ENCODE results near the genes MATK and EEF2.

DNA sequence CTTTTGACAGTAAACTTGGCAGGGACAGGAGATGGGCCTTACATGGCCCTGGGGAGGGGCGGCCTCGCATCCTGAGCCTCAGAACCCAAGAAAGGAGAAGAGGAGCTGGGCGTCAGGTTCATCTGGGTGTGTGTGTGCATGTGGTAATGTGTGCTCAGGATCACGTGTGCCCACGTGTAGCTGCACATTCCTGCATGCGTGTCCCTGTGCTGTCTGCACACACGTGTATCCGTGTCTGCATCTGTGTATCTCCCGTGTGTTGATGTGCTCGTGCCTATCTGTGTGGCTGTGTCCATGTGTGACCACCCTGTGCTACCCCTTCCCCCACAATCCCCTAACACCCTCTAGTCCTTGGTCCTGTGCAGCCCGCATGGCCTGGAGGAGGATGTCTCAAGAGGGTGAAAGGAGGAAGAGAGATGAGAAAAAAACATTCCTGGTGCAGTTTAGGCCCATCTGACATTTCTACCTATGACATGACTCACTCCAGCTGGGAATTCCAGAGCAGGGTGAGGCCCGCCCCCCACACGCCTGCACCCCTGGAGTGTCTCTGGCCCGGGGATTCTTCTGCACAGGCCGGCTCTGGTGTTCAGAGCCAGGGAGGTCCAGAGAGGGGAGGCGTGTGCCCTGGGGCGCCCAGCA is 7.2 kb downstream of the TLE5 start:
- PRO-cap, result no peak
- RAMPAGE, long total RNA, 4 experiments, result no peak in any of the 4 experiments

DNA sequence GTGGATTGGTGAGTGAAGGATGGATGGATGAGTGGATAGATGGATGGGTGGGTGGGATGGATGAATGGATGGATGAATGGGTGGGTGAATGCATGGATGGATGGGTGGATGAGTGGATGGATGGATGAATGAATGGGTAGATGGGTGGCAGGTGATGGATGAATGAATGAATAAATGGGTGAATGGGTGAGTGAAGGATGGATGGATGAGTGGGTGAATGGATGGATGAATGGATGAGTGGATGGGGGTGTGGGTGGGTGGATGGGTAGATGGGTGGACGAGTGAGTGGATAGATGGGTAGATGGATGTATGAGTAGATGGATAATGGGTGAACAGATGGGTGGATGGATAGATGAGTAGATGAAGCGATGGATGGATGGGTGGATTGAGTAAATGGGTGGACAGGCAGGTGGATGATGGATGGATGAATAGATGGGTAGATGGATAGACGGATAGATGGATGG is 17.8 kb downstream of the GNA15 start:
- PRO-cap, result no peak
- RAMPAGE, long total RNA, 4 experiments, result no peak in any of the 4 experiments

GRCh38 chr19:3188268-3188658 is 2.5 kb downstream of the NCLN start:
- PRO-cap, result no peak
- RAMPAGE, long total RNA, 4 experiments, result no peak in any of the 4 experiments

DNA sequence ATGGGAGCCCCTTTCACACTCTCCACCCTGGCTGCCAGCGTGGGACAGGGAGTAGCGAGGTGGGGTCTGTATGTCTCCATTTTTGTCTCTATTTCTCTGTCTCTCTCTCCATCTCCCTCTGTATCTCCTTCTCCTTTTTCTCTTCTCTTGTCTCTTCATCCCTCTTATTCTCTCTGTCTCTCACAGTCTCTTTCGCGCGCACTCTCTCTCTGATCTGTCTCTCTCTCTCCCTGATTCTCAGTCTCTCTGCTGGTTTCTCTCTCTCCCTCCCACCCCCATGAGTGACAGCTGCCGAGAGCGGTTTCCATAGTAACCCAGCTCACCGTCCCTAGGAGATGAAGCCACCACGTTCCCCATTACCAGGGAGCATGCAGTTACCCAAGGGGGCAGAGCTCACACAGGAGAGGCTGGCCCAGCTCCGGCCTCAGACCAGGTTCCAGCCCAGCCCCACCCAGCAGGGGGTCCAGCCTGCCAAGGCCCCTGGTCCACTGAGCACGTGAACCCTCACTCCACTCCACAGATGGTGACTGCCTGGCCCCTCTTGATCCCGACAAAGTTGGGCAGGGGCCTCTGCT is 50.4 kb downstream of the CELF5 start:
- PRO-cap, result no peak
- RAMPAGE, long total RNA, 4 experiments, result no peak in any of the 4 experiments

- PRO-cap, result bidirectional peak, plus-strand start at chr19:3358167, minus-strand start at chr19:3358045
- RAMPAGE, long total RNA, 4 experiments, result no peak in any of the 4 experiments
These were observed 8.5 kb upstream of the NFIC start for GRCh38 chr19:3357901-3358335.

GRCh38 chr19:3458532-3459278 is 21.6 kb downstream of the SMIM24 start:
- PRO-cap, result unidirectional peak, minus-strand start at chr19:3459110
- RAMPAGE, long total RNA, 4 experiments, result no peak in any of the 4 experiments

DNA sequence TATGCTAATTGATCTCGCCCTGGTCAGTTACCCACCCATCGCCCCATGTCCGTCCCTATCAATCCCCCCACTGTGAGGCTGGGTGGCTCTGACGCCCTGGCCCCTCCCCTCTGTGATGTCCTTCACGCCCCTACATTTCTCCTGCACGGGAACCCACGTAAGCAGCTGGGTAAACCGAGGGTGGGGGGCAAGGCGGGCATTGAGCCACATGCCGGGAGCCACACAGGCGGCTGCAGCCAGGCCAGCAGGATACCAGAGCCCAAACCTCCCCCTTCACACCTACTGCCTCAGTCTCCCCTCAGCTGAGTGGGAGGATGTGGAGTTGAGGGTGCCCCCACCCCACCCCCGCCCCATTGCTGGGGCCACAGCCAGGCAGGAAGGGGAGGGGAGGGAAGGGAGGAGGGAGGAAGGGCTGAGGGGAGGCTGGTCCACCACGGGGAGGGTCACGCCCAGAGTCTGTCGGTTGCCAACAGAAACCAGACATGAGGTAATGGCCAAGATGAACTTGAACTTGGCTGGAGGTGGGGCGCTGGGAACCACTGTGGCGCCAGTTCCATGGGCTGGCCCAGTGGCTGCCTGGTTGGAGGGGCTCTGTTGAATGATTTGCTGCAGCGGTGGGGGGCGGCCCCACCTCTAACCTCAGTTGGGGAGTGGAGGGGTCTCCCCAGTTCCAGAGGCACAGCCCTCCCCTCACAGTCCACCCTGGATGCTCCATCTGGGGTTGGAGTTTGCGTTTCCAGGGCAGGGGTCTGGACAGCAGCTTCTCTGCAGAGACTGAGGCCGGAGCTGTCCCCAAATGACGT is 20.8 kb downstream of the SMIM24 start:
- PRO-cap, result bidirectional peak, plus-strand start at position 199 of the sequence, minus-strand start at position 112 of the sequence
- RAMPAGE, long total RNA, 4 experiments, result no peak in any of the 4 experiments

DNA sequence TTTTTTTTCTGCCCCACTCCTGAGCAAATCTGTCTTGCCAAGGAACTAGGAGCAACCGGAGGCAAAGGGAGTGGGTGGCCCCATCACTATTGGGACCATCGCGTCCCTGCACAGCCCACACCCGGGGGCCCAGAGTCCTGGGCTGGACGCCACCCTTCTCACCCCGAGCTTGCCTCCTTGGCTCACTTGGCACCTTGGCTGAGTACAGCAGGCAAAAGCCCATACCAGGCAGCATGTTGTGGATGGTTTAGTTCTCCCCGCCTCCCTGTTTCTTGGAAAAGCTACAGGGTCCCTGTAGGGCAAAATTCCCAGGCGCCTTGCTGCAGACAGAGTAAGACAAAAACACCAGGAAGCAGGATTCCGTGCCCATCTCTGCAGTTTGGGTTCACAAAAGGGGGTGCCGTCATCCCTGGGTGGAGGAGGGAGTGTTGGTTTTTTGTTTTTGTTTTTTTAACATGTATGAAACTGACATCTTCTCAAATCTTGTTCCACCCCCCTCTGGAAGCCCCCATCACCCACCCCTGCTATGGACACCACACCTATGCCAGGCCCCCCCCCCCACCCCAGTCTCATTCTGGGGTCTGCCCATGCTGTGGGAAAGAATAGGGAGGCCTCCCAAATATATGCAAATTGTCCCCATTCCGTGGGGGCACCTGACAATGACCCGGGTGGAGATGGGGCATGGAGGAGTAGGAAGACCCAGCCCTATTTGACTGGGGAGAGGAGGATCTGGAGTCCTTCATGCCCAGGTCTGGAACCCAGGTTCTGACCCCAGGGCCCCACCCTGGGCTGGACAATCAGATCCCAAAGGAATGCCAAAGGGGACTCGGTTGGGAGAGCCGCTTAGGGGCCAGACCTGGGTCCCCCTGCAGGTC is 13.4 kb downstream of the SMIM24 start:
- PRO-cap, result no peak
- RAMPAGE, long total RNA, 4 experiments, result start-site peak on the plus strand in 1 of 4 experiments, centred at position 746 of the sequence, 481 reads per replicate

DNA sequence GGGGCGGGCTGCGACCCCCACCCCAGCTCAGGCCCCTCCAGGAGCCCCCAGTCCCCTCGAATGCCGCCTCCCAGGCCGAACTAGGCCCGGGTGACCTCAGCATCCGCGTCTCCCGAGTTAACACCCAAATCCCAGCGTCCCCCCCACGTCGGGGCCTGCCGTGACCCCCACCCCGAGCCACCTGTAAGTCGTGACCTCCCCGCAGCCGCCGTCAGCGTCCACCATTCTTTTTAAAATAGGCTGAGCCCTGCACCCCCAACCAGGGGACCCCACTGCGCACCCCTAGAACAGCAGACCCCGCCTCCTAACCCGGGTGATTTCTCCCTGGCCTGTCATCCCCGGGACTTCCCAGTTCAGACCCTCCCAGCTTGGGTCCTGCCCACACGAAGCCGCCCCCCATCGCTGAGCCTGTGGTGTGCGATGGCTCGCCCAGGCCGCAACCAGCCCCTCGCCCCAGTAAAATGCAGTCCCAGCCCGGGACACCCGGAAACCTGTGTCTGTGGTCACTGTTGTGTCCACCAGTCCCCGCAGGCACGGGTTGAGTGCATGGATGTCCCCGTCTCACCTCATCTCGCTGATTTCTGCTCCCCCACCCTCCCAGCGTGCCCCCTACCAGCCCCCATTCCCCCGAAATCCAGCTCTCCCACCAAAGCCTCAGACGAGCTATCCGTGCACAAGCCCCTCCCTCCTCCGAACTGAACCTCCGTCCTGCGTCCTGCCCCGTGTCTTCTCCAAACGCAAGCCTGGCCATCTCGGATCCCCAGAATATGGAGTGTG is 633 bp downstream of the FZR1 start:
- PRO-cap, result unidirectional peak, minus-strand start at position 697 of the sequence
- RAMPAGE, long total RNA, 4 experiments, result no peak in any of the 4 experiments

GRCh38 chr19:3507867-3508487 is 1.9 kb downstream of the FZR1 start:
- PRO-cap, result no peak
- RAMPAGE, long total RNA, 4 experiments, result no peak in any of the 4 experiments

DNA sequence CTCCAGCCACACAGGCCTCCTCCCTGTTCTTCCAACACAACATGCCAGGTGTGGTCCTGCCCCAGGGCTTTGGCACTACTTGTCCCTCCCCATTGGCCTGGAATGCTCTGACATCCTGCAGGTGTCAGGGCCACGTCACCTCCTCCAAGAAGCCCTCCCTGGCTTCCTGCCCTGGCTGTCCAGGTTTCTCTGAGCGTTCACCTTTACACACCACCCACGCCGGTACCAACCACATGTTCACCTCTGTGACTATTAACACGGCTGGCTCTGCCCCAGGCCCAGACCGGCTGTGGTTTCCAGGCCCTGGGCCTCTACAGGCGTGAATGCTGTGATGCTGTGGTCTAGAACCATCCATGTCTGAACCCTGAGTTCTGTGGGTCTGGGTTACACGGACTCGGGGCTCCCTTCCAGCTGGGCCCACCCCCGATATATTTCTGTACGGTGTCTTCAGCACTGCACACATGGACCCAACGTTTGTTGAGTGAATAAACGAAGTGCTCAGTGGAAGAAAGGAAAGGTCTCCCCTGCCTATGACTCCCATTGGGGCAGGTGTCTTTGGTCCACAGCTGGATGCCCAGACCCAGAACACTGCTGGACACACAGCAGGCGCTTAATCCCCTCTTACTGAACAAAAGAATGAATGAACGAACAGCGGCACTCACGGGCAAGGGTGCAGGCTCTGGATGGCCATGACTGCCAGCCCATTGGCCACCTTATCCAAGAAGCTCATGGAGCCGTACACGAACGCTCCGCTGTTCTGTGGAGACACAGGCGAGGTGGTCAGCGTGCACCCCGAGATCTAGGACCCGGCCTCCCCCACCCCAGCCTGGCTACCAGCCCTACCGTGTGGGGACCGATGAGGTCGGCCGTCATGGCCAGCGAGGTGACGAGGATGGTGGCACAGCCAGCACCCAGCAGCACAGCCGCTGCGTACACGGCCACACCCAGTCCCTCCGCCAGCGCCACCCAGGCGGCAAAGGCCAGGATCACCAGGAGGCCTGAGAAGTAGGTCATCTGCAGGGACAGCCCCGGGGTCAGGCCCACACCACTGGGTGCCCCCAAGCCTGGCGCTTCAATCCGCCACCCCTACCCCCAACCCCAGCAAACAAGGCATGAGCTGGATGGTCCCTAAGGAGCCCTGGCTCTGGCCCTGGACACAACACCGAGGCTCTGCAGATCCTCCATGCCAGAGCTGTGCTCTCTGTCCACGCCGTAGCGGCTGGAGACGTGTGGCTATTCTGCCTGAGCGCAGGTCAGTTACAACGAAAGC is 6.9 kb downstream of the TEKTIP1 start:
- PRO-cap, result no peak
- RAMPAGE, long total RNA, 4 experiments, result no peak in any of the 4 experiments

DNA sequence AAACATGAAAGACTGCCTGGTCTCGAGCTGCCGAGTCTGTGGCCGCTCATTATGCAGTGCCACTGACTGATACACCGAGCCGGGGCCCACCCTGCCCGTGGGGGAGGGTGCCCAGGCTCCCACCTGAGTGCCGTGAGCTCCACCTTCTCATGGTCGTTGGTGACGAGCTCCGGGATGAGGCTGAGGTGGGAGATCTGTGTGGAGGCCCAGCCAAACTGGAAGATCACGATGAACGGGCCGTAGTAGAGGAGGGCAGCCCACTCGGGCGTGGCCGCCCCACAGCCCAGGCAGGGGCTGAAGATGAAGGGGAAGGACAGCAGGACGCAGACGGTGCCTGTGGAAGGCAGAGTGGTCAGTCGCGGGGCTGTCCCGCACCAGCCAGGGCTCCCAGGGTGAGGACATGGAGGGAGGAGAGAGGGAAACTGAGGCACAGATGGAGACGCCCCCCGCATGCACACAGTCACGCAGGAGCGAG is 6.5 kb downstream of the MFSD12 start:
- PRO-cap, result no peak
- RAMPAGE, long total RNA, 4 experiments, result no peak in any of the 4 experiments

GRCh38 chr19:3613664-3614169 is 7.0 kb upstream of the TBXA2R start:
- PRO-cap, result bidirectional peak, plus-strand start at chr19:3613993, minus-strand start at chr19:3613845
- RAMPAGE, long total RNA, 4 experiments, result no peak in any of the 4 experiments

- PRO-cap, result no peak
- RAMPAGE, long total RNA, 4 experiments, result no peak in any of the 4 experiments
These were observed 2.9 kb downstream of the CACTIN start for GRCh38 chr19:3623634-3624216.

- PRO-cap, result bidirectional peak, plus-strand start at chr19:3670395, minus-strand start at chr19:3670255
- RAMPAGE, long total RNA, 4 experiments, result no peak in any of the 4 experiments
These were observed 30.2 kb downstream of the PIP5K1C start for GRCh38 chr19:3670000-3670558.

DNA sequence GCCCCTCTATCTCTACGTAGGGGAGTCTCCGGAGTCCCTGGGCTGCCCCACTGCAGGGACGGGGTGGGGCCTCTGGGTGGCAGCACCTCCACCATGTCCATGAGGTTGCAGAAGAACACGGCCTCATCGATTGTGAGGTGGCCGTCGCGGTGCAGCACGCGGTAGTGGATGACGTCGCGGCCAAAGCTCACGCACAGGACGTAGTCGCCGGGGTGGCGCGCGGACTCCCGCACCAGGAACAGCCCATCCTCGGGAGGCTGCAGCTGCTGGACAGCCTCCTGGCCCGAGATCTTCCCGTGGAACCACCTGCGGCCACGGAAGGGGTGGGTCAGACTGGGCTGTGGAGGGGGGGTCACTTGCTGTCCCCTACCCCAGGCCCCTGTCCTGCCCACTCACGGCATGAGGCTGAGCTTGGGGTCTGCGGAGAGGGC is 2.4 kb downstream of the MATK start:
- PRO-cap, result no peak
- RAMPAGE, long total RNA, 4 experiments, result no peak in any of the 4 experiments

GRCh38 chr19:3785691-3786936 is at the start of gene MATK:
MATK (minus strand) TSS chr19:3786381.
- PRO-cap, result no peak
- RAMPAGE, long total RNA, 4 experiments, result no peak in any of the 4 experiments

GRCh38 chr19:3945790-3946044 is 12.8 kb downstream of the NMRK2 start:
- PRO-cap, result unidirectional peak, minus-strand start at chr19:3945944
- RAMPAGE, long total RNA, 4 experiments, result no peak in any of the 4 experiments

- PRO-cap, result no peak
- RAMPAGE, long total RNA, 4 experiments, result no peak in any of the 4 experiments
These were observed 4.7 kb downstream of the EEF2 start for GRCh38 chr19:3980238-3981252.

- PRO-cap, result bidirectional peak, plus-strand start at chr19:3985426, minus-strand start at chr19:3985463
- RAMPAGE, long total RNA, 4 experiments, result start-site peak on the minus strand in 3 of 4 experiments, at chr19:3985441-3985460 at its widest, 31 to 118 reads per replicate
These were observed at the start of gene EEF2 for GRCh38 chr19:3984734-3985752. EEF2 (minus strand) TSS chr19:3985463.